ENCODE measurements around the gene SLC22A16.

DNA sequence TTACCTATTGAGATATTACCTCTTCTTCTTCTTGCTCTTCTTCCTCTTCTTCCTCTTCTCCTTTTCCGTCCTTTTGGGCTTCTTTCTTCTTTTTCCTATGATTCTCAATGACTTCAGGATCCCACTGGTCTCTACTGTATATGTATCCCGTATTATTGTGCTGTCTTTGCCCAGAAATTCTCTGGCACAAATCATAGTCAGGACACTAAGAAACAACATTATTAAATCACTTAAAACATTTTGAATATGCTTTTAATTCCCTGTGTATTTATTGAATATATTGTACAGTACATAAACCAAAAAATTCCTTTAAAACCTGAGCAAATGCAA, 31.8 kb downstream of the AK9 start:
- PRO-cap = no peak
- RAMPAGE, long total RNA, 4 experiments = no peak in any of the 4 experiments

- PRO-cap = no peak
- RAMPAGE, long total RNA, 4 experiments = no peak in any of the 4 experiments
These were observed 101.2 kb upstream of the GPR6 start for GRCh38 chr6:109876937-109877351.

DNA sequence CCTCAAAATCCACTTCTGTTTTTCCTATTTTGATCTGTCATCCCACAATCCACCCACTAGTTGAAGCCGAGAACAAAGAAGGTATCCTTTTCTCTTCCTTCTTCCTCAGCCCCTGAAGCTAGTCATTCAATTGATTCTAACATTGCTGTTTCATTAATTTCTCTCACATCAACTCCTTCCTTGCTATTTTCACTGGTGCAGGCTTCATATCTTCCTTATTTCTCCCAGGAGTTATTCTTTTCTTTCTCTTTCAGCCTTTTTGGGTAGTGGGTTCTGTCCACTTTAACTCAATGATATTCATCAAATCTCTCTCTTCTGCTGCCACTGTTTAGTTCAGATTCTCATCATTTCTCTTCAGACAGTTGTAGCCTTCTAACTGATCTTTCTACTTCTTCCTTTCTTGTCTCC, 2.2 kb downstream of the CDC40 start:
- PRO-cap = no peak
- RAMPAGE, long total RNA, 4 experiments = no peak in any of the 4 experiments

DNA sequence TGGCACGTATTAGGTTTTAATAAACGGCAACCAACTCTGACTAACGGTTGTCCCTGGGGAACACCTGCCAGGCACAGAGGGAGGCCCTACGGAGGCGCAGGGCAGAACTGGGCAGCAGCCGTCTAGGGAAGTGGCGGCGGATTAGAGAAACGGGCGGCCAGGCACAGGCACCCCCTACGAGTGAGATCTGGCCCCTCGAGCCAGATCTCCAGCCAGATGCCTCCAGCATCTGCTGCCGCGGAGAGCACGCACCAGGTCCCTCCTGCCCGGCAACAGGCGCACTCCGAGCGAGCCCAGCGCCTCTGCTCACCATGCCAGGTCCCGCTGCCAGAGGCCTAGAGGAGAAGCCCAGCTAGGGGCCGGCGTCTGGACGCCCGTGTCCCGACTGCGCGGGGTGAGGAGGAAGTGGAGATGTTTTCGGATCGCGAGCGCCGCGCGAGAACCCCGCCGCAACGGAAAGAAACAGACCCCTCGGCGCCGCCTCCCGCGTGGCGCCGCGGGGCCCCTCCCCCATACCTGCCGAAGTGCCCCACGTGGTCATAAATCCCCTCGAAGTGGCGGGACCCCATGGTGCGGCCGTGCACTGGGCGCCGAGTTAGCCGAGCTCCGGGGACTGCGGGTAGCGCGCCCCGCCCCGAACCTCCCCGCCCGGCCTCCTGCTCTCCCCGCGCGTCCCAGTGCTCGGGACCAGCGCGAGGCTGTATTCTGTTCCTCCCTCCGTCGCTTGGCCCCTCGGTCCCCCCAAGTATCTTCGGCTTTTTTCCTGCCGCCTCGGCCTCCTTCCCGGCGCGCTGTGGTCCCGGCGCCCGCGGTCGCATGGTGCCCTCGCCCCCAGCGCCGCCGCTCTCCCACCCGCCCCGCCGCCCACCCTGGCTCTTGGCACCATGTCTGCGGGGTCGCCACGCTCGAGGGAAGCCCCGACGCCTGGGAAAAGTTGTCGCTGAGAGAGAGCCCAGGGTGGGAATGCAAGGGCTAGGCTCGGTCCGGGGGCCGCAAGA, at the start of gene SLC22A16:
Gene SLC22A16 (minus strand): TSS at position 608 of the 998 bp plus-strand sequence.
- PRO-cap = no peak
- RAMPAGE, long total RNA, 4 experiments = no peak in any of the 4 experiments

DNA sequence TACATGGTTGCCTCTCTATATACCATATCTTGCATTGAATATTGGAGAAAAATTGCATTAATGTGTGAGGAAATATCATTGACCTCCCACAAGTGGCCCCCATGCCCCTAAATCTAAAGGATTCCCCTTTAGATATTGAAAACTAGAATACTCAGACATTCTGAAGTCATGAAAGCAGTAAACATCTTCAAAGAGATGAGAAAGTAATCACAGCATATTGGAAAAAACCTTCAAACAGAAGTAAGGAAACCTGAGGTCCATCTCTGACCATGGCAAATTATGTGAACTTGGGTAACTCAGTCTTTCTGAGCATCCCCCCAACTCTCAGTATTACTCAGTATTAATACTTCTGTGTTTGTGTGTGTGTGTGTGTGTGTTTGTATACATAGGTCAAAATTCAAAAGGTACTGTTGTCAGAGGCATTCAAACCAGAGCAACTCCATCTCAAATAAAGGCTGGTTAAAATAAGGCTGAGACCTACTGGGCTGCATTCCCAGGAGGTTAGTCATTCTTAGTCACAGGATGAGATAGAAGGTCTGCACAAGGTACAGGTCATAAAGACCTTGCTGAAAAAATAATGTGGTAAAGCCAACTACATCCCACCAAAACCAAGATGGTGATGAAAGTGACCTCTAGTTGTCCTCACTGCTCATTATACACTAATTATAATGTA, 33.1 kb upstream of the SLC22A16 start:
- PRO-cap = no peak
- RAMPAGE, long total RNA, 4 experiments = no peak in any of the 4 experiments

- PRO-cap = no peak
- RAMPAGE, long total RNA, 4 experiments = no peak in any of the 4 experiments
These were observed 92.4 kb upstream of the SLC22A16 start for GRCh38 chr6:110568831-110569199.

GRCh38 chr6:110681321-110682103, 133.8 kb downstream of the CDK19 start:
- PRO-cap = no peak
- RAMPAGE, long total RNA, 4 experiments = no peak in any of the 4 experiments

DNA sequence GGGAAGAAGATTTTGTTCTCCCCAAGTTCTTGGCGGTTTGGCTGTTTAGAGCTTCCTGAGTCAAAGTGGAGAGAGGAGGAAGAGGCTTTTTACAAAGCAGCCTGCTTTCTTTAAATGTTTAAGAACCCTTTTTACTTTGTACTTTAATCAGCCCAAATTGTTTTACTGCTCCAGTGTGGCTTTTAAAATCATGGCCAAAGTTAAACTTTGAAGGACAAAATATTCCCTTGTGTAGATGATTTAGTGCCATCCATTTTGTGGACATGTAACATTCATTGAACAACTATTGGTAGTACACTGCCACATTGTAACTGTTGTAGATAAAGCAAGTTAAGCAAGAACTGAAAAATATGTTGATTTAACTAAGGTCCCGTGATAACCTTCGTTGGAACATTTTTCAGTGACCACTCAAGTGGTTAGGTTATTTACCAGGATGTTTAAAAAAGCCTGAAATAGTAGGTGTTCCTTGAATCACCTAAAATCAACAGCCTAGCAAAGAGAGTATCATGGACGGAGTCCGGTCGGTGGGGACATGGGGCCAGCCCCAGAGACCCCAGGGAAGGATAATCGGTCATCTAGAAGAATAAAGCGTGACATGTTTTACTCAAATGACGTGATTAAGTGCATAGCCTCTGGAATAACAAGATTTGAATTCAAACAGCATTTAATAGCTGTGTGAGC, 2.5 kb downstream of the AMD1 start:
- PRO-cap = no peak
- RAMPAGE, long total RNA, 4 experiments = no peak in any of the 4 experiments

DNA sequence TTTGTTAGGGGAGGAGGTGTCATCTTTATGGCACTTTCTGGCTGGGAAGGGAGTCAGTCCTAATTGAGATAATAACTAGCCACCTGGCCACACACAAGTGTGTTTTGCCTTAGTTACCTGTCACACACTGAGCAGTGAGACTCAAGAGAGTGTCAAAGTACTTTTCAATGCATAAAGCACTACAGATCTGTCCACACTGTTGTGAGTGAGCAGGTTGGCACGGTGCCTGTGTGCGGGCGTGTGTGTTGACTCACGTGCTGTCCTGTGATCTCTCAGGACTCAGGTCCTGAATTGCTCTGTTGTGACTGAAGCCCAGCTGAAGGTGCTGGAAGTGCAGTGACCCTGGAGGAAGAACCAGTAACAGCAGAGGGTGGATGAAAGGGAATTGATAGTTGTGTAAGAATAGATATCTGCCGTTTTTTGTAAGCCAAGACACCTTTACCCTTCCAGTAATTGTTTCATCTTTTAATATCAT, 18.2 kb downstream of the SLC16A10 start:
- PRO-cap = no peak
- RAMPAGE, long total RNA, 4 experiments = no peak in any of the 4 experiments

- PRO-cap = no peak
- RAMPAGE, long total RNA, 4 experiments = no peak in any of the 4 experiments
These were observed 68.2 kb downstream of the REV3L start for GRCh38 chr6:111414633-111415466.

- PRO-cap = no peak
- RAMPAGE, long total RNA, 4 experiments = no peak in any of the 4 experiments
These were observed 57.9 kb upstream of the REV3L start for GRCh38 chr6:111540831-111541361.

DNA sequence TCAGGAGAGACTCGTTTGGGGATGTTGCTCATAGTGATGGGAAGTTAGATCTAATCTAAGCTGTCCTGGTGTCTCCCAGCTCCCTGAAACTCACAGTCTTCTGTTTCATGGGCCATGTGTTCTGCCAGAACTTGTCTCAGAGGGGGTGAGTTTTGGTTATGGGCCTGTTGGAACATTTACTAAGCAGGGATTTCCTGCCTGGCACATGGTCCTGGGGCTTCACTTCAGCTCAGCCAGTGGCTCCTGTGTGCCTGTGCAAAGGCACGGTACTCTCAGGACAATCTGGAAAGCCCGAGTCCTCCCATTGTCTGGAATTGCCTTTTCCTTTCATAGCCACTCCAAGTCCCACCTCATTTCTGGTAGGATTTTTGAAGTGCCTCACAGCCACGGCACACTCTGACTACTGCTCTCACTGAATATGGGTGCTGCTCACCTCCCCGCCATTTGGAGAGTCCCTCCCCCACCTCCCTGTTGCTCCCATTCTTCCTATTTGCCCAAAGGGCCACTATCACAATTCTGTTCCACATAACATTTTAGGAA, 17.7 kb upstream of the TRAF3IP2 start:
- PRO-cap = bidirectional peak, plus-strand start at position 222 of the sequence, minus-strand start at position 92 of the sequence
- RAMPAGE, long total RNA, 4 experiments = no peak in any of the 4 experiments

- PRO-cap = no peak
- RAMPAGE, long total RNA, 4 experiments = no peak in any of the 4 experiments
These were observed 73.3 kb upstream of the TRAF3IP2 start for GRCh38 chr6:111678838-111679504.

- PRO-cap = bidirectional peak, plus-strand start at chr6:111759149, minus-strand start at chr6:111759105; unidirectional peak, minus-strand start at chr6:111759686; bidirectional peak, plus-strand start at chr6:111760232, minus-strand start at chr6:111759917
- RAMPAGE, long total RNA, 4 experiments = start-site peak on the minus strand in 3 of 4 experiments, at chr6:111759046-111759999 at its widest, 5 to 32 reads per replicate
These were observed 114.0 kb downstream of the FYN start for GRCh38 chr6:111758956-111760043.

GRCh38 chr6:111823695-111824449, 49.4 kb downstream of the FYN start:
- PRO-cap = no peak
- RAMPAGE, long total RNA, 4 experiments = no peak in any of the 4 experiments

- PRO-cap = no peak
- RAMPAGE, long total RNA, 4 experiments = no peak in any of the 4 experiments
These were observed 48.6 kb downstream of the FYN start for GRCh38 chr6:111824532-111825196.

DNA sequence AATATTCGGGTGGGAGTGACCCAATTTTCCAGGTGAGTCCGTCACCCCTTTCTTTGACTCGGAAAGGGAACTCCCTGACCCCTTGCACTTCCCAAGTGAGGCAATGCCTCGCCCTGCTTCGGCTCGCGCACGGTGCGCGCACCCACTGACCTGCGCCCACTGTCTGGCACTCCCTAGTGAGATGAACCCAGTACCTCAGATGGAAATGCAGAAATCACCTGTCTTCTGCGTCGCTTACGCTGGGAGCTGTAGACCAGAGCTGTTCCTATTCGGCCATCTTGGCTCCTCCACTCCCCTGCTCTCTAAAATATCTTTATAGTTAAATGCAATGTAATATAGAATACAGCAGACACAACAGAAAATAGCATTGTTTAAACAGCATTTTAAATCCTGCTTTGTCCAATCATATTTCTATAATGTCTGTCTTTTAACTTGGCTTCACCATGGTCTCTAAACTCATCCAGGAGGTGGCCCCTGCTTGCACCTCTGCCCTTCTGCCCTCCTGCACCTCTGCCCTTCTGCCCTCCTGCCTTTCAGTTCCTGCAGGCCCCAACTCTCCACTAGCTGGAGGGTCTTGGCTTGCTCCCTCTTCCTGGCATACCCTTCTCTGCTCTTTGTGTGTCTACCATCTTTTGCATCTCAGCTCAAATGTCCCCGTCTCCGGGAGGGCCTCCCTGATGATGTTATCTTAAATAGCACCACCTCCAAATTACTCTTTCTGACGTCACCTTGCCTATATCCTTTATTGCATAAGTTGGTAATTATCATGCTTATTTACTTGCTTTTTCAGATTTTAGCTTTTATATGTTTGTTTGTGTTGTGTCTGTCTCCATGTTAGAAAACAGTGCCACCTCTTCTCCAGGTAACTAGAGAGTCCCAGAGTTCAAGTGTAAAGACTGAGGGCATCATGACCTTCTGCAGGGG, 35.7 kb upstream of the FYN start:
- PRO-cap = no peak
- RAMPAGE, long total RNA, 4 experiments = no peak in any of the 4 experiments

- PRO-cap = unidirectional peak, plus-strand start at chr6:112038104
- RAMPAGE, long total RNA, 4 experiments = no peak in any of the 4 experiments
These were observed 16.0 kb upstream of the CCN6 start for GRCh38 chr6:112037760-112038366.

DNA sequence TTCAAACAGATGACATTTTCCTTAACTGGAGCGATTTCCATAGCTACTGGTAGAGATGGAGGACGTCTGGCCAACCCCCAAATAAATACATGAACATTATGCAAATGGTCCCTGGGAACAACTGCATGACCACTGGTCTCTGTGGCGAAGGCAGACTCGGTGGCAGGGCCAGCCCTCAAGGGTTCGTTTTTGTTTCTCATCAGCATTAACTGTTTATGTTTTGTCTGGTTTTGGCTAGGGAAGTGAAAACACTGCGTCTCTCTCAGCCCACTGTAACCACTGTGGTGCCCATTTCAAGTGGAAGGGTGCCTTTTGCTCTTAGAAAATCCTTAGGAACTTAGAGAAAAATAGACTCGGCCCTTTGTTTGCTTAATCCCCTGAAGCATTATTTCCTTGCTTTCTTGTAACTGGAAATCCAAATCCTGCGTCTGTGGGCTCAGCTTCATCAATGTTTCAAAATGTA, 51.4 kb downstream of the LAMA4 start:
- PRO-cap = no peak
- RAMPAGE, long total RNA, 4 experiments = no peak in any of the 4 experiments

DNA sequence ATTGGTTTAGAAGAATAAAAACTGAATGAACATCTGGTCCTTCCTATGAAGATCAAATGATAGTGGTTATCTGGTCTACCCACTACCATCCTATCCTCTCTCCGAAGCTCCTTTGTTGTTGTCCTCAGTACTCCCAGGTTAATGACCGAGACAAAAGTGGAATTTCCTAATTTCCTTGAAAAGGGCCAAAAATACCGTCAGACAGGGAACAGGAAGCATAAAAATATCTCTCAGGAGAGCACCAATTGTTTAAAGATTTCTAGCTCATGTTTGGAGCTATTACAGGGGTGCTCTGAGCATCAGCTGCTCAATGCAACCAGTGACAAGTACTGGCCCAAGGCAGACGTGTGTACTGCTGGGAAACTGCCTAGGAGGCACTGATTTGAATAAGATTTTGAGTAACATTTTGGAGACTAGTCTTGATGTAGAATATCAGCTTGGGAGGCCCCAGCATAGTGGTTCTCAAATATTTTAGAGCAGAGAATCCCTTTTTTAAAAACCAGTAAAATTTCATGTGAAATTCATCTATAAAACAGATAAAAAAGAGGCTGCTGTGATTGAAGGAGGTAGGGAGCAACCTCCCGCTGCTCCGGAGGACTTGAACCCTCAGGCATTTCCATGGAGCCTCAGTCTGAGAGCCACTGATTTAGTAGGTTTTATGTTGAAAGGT, 17.3 kb downstream of the LAMA4 start:
- PRO-cap = no peak
- RAMPAGE, long total RNA, 4 experiments = no peak in any of the 4 experiments